GM19239 (cell line): ENCODE measurements around a stretch of chr22.

GRCh38 chr22:30573599-30573878 is 926 bp downstream of the GAL3ST1 start:
- RRBS, result no CpG with 5 or more reads among the region's 6 CpGs

DNA sequence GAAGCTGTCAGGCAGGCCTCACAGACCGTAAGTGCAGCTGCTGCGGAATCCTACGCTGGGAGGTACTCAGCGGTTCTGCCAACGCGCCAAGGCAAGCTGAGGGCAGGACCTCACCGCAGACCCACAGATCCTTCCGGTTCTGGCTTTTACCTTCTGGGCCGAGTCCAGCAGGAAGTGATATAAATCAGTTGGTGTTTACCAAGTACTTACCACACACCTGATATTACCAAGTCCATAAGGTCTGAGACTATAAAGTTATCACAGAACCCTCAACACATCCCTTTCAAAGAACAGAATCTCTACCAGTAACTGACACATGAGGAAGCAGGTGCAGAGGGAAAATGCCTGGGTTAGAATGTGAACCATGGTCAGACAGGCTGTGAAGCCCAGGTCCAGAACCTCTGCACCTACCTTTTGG is 1.6 kb upstream of the GAL3ST1 start:
- RRBS, result no CpG with 5 or more reads among the region's 9 CpGs

DNA sequence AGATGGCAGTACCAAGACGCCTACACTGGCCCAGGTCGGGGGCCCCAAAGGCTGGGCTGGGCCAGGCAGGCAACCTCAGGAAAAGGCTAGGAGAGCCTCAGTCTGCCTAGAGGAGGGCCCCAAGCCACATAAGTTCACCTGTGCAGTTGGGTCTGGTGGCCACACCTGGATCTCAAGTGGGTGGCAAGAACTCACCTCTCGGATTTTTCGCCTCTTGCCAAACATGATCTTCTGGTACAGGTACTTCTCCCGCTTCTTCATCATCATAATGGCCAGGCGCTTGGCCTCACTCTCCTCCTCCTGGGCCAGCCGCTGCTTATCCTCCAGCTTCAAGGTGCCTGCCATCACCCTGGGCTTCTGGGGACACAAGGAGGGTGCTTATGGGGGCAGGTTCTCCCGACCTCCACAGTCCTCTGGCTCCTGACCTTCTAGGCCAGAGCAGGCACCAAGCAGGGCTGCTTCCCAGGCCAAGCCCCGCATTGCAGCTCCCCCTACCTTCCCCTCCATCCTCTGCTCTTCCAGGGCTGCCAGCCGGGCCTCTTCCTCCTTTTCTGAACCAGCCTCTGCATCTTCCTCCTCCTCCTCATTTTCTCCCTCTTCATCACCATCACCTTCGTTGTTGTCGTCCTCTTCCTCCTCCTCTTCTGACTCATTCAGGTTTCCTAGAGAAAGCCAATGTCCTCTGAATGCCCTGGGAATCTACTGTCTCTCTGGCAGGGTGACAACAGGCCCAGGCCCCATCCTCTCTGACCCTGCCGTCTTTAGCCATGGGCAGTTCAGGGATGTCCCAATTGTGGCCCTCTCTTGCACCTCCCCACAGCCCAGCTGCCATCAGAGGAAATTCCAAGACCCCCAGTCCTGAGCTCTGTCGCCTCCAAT is 4.4 kb upstream of the GAL3ST1 start:
- RRBS, result no CpG with 5 or more reads among the region's 14 CpGs

- RRBS, result no CpG with 5 or more reads among the region's 16 CpGs
Observed at GRCh38 chr22:30609911-30610811, 3.2 kb downstream of the TCN2 start.

DNA sequence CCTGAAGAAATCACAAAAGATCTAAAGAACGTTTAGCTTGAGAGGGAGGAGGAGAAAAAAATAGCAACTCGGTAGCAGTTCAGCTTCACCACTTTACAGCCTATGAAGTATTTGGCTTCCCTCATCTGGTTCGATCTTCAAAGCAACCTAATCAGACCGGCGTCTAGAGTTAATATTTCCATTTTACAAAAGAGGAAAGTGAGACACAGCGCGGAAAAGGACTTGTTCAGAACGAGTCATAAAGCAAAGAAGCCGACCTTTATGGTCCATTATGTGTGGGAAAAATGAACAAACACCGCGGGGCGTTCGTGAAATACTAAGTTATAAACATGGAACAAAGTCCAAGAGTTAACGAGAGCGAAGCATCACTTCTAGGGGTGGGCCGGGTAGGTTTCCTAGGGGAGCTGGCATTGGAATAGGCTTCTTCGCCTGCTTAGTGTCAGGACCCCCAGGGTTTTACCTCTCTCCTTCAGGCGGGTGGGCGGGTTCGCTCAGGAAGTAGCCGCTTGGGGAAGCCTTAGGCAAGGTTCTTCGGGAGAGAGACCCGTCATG is 597 bp downstream of the DUSP18 start:
- RRBS, result no CpG with 5 or more reads among the region's 23 CpGs

GRCh38 chr22:30932663-30933367 is 35.8 kb downstream of the MORC2 start:
- RRBS, result 96% methylated on average over 3 of the region's 19 CpGs

GRCh38 chr22:31081492-31081732 is 294 bp downstream of the SMTN start:
- RRBS, result 3% methylated on average over 9 of the region's 12 CpGs

GRCh38 chr22:31098475-31099316 is 8.7 kb downstream of the SELENOM start:
- RRBS, result 90% methylated on average over 3 of the region's 47 CpGs

GRCh38 chr22:31130796-31131318 is 8.1 kb downstream of the INPP5J start:
- RRBS, result no CpG with 5 or more reads among the region's 4 CpGs

DNA sequence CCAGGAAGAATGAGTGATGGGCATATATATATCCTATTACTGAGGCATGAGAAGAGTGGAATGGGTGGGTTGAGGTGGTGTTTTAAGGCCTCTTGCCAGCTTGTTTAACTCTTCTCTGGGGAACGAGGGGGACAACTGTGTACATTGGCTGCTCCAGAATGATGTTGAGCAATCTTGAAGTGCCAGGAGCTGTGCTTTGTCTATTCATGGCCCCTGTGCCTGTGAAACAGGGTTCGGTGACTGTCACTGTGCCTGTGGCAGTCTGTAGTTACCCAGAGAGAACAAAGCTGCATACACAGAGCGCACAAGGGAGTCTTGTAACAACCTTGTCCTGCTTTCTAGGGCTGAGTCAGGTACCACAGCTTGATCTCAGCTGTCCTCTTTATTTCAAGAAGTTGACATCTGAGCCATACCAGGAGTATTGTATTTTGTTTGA is 11.7 kb downstream of the LIMK2 start:
- RRBS, result no CpG with 5 or more reads among the region's 3 CpGs

- RRBS, result no CpG with 5 or more reads among the region's 5 CpGs
Observed at GRCh38 chr22:31234890-31235566, 22.9 kb downstream of the LIMK2 start.

GRCh38 chr22:31248826-31250244 is 37.2 kb downstream of the LIMK2 start:
- RRBS, result 83% methylated on average over 2 of the region's 13 CpGs

DNA sequence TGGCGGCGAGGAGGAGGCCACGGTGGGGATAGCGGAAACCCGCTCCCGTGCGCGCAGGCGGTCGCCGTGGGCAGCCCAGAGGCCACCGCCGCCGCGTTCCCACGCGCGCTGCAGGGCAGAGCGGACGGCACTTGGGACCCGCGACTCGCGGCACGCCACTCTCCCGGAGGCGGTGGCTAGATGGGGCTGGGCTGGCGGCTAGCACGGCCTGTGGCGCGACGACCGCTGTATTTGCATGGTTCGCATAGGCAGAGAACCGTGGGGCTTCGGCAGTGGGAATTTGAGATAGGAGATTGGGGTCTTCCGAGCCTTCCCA is 354 bp upstream of the EIF4ENIF1 start:
- RRBS, result no CpG with 5 or more reads among the region's 37 CpGs

DNA sequence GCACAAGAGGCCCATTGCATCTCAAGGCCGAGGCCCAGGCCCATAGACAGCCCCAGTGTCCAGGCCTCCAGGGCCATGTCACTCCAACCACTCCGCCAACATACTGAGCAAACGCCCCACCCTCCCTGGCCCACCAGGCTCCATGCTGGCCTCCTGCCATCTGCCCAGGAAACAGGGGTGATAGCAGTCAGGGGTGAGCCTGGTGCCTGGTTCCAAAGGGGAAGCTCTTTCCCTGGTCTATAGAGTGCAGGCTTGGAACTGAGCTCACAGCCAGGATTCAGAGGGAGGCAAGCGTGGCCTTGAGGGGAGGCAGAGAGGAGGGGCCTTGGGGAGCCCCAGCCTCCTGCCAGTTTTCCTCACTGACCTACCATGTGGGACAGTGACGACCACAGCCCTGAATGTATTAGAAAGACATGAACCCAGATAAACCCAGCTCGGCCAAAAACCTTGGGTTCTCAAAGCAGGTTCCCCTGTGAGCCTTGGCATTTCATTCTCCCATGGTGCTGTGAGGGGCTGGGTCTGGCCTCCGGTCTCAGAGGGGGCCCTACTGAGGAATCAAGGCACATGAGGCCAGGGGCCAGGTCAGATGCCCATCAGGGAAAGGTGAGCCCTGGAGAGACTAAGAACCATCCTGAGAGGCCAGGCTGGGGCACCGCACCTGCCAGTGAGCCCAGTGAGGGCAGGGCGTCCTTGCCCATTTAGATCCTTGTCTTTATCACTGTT is 34.5 kb downstream of the PISD start:
- RRBS, result no CpG with 5 or more reads among the region's 9 CpGs

DNA sequence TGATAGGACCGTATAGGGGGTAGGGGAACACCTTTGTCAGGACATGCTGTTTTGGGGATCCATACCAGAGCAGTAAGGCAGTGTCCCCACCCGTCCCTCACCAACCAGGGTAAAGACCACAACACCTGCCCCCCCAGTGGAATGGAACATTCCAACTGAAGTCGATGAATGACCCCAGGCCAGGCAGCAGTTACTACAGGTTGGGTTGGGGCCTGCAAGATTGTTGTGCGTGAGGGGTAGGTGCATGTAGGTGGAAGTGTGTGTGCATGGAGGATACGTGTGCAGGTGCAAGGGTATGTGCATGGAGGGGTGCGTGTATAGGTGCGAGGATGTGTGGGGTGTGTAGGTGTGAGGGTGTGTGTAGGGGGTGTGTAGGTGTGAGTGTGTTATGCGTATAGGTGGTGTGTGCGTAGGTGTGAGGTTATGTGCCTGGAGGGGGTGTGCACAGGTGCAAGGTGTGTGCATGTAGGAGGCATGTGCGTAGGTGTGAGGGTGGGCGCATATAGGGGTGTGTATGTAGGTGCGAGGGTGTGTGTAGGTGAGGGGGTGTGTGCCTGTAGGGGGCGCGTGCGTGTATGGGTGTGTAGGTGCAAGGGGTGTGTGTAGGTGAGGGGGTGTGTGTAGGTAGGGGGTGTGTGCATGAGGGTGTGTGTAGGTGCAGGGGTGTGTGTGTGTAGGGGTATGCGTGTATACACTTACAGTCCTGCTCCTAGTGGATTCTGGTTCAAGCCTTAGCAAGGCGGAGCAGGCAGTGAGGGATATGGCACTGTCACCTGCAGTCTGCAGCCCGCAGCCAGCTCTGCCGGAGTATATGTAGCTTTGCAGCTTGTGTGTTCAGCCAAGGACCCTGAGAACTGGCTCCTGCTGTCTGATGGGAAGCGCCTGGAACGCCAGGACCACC is 32.8 kb downstream of the PISD start:
- RRBS, result no CpG with 5 or more reads among the region's 21 CpGs

DNA sequence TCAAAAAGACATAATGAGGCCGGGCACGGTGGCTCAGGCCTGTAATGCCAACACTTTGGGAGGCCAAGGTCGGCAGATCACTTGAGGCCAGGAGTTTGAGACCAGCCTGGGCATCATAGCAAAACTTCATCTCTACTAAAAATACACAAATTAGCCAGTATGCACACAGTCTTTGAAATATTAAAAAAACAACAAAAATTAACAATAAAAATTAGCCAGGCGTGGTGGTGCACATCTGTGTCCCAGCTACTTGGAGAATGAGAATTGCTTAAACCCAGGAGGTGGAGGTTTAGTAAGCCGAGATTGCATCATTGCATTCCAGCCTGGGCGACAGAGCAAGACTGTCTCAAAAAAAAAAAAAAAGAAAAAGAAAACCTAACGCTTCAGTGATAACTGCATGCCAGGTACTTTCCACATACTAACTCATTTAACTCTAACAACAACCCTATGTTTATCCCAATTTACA is 11.8 kb downstream of the PISD start:
- RRBS, result no CpG with 5 or more reads among the region's 7 CpGs

- RRBS, result no CpG with 5 or more reads among the region's 15 CpGs
Observed at GRCh38 chr22:31682433-31683650, 20.8 kb upstream of the PISD start.

DNA sequence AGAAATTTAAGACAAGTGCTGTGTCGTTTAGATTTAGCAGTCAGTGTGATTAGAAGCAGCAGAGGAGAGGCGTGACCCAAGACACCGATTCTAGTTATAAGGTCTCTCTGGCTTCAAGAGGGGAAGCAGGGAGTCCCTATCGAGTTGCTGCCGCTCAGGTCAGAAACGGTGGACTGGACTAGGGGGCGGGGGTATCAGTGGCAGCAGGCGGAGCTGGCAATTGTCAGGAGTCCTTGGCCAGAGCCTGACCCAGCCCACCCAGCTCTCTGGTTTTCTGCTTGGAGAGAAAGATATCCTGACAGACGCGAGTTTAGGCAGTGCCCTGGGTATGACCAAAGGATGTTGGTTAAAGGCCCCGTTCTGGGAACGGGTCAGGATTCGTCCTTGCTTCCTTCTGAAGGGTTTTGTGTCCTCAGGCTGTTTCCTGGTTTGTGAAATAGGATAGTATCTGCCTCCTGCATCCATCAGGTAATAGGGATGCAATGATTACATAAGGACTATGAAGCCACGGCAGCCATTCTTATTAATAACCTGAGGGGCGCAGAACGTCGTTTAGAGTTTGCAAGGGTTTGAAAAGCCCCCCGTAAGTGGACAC is 791 bp upstream of the DEPDC5 start:
- RRBS, result no CpG with 5 or more reads among the region's 18 CpGs

DNA sequence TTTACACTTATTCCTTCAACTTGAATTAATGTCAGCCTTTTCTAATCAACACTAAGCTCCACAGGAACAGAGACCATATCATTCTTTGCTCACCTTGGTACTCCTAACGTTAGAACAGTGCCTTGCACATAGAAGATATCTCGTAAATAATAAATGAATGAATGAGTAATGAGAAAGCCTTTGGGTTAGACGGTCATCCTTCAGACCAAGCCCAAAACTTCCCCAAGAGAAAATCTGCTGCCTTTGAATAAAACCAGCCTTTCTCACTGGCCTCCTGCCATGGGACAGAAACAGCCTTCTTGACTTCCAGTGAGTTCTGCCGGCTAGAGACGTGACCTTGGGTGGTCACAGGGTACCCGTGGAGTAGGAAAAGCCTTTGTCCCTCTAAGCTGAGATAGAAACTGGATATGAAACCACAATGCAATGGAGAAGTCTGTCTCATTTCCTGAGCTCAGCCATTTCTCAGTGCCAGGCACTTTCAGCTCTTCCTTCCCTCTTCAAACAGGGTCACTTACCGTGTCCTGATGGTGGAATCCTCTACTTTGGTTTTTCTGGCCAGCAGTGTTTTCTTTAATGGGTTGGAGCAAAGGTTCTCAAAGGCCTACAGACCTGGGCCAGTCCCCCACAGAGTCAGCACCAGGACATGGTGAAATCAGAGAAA is 21.2 kb upstream of the YWHAH start:
- RRBS, result no CpG with 5 or more reads among the region's 7 CpGs

GRCh38 chr22:32039302-32039637 is 3.8 kb upstream of the SLC5A1 start:
- RRBS, result no CpG with 5 or more reads among the region's 16 CpGs